Neural cell (in vitro differentiated cells): ENCODE measurements around a stretch of chr15.

DNA sequence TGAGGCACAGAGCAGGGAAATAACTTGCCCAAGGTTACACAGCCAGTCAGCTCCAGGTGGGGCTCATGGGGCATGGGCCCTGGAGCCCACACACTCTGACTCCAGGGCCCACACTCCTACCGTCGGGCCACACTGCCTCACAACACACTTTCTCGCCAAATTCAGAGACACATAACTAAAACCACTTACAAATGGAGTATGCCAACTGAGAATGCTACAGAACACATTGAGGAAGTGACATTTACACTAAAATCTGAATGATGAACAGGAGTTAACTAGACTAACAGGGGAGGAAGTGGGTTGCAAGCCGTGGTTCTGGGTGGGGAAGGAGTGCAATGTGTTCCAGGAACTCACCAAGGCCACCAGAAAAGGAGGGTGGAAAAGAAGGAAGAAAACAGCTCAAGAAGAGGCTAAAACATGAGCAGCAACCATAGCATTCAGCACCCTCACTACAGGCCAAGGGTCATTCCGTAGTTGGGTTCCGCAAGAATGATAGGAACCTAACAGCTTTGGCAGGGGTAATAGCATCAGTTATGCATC lies 52.9 kb downstream of the LIPC start:
- RAMPAGE, long total RNA: no peak

- RAMPAGE, long total RNA: no peak
Observed at GRCh38 chr15:58522658-58523356, 91.0 kb downstream of the LIPC start.

DNA sequence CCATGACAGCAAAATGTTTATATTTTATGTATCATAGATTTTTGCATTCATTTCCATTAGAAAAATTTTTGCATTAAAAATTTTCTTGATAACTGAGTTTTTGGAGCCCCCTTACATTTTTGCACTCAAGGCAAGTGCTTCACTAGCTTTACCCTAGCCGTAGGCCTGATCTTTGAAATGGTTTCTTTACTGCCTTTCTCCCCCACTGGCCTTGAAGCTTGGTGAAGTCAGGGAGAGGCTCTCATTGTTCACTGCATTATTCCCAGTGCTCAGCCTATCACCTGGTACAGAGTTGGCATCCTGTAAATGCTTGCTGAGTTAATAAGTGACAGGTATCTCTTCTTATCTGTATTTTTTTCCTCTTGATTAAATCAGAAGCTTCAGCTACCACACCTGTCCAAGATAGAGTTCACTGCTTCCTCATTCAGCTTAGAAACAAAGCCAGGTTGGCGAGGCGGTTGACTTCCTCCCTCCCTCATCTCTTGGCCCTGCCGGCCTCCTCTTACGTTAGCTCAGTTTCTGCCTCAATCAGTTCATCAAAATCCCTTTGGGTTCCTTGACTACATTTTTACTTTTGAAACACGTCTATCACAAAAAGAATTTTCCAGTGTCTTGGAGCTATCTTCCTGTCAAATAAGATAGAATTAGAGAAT lies 142.8 kb downstream of the LIPC start:
- RAMPAGE, long total RNA: no peak

DNA sequence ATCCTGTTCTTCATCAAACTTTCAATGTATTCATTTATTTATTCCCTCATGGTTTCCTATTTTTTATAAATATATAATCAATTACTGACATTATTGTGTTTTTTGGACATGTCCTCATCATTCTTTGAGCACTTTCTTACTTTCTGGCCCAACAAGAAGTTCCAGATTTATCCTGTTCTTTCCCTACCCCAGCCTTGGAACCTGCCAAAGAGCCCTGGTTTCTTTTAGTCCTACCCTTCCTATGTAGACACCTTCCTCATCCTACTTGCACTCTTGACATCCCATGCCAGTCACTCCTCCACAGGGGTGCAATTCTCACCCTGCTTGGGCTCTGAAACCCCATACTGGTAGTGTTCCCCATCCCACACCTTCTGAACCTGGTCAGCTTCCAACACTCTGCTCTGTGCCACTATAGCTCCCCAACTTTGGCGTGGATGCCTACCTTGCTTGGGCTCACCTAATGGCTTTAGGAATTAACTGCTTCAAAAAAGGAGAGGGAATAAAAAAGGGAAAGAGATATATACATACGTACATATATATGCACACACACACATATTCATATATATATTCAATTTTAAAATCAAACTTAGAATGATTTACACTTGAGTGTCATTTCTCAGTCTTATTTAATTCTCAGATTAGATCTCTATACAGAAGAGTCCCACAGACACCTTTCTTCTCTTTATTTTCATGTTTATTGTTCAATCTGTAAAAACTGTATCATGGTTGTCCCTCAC lies 147.3 kb downstream of the ADAM10 start:
- RAMPAGE, long total RNA: no peak

DNA sequence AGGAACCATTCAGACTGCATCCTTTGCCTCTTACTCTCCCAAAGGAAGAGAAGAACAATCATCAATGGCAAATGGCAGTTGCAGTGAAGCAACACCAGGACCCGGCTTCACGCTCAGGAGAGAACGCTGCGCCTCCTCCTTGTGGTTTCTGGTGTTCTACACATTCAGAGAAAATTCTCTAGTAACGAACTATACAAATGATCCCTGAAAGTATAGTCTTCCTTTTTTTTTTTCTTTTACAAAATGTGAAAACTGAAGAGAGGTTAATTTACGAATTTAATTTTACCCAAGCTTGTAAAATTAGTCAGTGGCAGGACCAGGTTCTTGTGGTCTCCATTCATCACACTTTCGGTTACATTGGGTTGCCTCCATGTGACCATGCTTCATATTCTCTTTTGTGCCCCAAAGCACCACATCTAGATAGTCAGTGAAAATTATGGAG lies 10.6 kb upstream of the MINDY2 start:
- RAMPAGE, long total RNA: no peak

DNA sequence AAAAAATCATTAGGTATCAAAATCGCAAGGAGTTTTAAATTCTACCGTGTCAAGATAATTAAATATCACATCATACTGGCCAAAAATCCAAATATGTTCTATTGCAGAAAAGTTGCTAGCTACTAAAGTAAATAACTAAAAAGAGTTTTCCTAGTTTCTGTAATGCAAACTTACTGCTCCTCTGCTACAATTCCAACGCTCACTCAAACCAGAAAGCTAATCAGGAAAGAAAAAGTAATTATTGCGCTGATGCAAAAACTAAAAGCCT lies 918 bp downstream of the SLTM start:
- RAMPAGE, long total RNA: no peak

DNA sequence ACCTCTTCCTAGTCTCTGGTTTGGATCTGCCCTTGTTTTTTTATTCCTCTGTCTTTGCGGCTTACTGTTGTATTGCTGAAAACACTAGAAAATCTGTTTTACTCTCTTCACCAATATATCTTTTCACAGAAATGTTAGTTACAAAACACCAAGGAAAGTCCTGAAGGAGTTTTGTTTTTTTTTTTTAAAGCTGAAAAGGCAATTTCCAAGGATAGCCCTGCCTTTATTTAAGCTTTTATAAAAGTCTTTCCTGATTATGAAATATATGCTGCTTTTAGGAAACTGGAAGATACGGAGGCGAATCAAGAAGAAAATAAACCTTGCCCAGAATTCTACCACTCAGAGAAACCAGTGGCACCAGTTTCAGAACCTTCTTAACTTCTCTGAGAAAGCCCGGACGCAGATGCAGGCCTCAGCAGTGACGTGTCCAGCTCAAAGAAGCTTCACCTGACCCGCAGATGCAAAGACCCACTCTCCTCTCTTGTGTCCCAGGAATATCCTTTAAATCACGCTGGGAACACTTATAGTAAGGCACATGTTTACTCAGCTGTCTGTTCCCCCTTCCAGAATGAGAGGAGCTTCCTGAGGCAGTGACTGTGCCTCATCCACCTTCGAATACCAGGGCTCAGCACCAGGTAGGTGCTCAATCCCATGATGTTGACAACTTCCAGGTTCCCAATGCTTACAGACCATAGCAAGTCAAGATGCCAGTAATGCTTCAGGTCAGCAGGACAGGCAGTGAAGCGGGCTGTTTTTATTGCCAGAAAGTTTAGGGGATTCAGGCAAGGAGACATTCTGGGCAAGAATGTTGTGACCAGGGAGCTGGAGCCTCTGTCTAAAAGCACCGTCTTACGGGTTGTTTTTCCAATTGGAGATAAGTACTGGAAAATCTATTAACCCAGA lies 40.0 kb upstream of the LDHAL6B start:
- RAMPAGE, long total RNA: no peak

DNA sequence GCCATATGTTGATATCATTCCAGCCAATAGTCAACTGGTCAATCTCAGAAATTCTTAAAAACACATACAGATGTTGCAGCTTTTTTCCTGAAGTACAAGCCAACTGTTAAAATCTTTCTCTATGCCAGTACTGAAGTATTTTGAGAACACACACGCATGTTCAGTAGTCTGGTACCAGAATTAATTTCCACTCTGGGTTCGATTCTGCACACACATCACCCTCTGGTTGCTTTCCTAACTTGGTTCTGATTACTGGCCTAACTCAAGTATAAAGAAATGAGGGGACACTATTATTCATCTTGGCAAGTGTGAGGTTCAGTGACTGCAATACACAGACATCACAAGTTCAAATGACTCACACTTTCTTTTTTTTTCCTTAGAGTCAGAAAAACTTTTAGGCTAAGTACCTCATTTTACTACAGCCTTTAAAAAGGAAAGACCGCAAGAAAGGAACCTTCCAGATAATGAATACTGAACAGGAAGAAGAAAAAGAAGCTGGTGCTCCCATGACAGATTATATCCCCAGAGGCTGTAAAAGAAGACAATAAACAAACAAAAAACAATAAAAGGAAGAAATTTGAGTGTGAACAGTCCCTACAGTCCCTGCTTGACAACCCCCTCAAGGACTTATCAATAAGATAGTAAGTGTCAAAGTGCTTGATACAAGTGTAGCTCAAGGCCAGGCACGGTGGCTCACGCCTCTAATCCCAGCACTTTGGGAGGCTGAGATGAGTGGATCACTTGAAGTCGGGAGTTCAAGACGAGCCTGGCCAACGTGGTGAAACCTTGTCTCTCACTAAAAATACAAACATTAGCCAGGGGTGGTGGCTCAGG lies 37.2 kb upstream of the LDHAL6B start:
- RAMPAGE, long total RNA: no peak

- RAMPAGE, long total RNA: no peak
Observed at GRCh38 chr15:59260117-59260601, 53.5 kb downstream of the LDHAL6B start.

DNA sequence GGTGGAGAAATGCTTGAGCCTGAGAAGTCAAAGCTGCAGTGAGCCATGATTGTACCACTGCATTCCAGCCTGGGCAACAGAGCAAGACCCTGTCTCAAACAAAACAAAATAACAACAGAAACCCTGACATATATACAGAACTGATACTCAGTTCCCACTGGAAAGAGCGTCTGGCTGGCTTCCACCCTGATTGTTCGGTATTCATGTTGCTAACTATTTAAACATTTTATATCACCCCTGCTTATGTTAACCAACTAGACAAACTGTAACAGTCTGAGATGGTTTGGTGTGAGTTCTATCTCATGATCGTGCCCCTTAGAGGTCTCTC lies 78.8 kb downstream of the MYO1E start:
- RAMPAGE, long total RNA: no peak

DNA sequence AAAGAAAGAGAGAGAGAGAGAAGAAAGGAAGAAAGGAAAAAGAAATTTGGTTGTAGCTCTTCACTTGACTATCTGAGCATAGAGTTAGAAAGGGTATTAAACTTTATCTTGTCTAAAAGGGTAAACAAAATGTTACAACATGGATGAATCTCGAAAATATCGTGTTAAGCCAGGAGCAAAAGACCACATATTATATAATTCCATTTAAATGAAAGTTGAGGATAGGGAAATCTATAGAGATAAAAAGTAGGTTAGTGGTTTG lies 1.4 kb upstream of the MYO1E start:
- RAMPAGE, long total RNA: no peak

DNA sequence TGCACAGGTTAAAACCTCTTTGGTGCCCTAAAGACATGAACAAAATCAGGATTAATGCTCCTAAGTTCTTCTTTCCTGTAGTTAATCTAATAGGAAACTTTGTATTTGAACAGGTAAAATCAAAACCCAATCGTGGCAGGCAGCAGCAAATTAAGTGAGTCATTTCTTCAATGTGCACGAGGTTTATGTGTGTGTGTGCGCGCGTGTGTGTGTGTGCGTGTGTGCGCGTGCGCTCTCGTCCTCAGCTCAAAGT lies 851 bp downstream of the FAM81A start:
- RAMPAGE, long total RNA: no peak

GRCh38 chr15:59570209-59570877 lies 41.2 kb upstream of the GCNT3 start:
- RAMPAGE, long total RNA: no peak

DNA sequence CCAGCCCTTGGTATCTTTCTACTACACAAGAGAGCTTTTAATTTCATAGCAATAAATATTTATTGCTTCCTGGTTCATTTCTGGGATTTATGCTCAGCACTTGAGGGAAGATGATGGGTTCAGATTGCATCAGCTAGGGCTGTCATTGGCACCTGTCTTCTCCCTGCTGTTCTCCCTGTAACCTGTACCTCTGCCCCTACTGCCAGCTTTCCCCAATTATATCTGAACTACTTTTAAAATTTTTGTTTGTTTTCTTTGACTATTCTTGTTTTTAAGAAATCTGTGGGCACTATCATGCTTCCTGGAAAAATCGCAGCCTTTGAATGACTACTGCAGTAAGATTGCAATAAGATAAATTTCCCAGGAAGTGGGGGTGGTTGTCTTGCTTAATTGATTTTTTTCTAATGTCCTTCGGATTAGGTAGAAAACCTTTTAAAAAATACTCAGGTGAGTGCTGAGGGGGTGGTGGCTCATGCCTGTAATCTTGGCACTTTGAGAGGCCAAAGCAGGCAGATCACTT lies 24.2 kb upstream of the GCNT3 start:
- RAMPAGE, long total RNA: no peak

DNA sequence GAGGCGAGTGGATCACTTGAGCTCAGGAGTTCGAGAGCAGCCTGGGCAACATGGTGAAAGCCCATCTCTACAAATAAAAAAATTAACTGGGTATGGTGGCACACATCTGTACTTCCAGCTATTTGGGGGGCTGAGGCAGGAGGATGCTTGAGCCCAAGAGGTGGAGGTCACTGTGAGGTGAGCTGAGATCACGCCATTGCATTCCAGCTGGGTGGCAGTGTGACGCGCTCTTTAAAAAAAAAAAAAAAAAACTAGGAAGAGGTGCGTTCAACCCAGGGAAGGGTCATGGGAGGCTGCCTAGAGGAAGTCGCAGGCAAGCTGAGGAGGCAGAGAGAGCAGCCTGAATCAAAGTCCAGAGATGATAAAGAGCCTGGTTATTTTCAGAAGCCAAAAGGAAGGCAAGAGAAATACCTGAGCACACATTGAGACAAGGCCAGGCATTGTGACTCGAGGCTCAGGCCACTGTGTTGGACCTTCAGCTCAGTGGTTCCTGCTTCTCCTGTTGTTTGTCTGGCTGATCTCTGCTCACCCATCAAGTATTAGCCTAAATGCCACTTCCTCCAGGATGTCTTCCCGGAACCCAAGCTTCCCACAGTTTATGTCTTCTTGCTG lies 16.2 kb upstream of the GCNT3 start:
- RAMPAGE, long total RNA: no peak

DNA sequence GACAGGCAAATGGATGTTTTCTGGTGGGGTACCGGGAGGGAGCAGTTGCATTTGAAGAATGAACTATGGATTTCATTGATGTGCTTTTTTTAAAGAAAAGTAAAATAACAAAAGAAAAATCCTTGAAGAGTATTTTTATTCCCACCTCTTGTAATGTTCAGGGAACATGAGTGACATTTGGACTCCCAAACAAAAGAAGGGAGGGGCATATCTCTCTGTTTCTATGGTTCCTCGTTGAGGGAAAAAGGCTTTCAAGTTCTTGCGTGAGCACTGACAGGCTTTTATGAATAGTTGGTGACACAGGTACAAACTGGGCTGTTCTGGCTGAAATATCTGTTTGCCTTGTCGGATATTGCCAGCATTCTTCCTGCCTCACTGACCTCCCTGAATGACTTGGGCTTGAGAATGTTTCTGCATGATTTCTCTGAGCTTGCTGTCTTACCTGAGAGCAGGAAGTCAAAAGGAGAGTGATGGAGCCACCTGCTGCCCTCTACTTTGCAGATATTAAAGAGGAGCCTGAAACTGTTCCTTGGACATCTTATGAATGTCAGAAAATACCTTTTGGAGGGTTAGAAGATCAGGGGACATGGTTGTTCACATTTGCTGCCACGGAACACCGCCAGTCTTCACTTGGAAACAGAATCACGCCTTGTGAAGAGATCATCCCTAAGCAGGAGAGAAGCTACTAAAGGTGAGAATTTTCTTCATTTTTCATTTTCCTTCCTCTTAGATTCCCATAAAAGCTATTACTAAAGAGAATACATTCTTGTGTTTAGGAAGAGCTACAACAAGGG lies 4.8 kb downstream of the GCNT3 start:
- RAMPAGE, long total RNA: no peak

- RAMPAGE, long total RNA: no peak
Observed at GRCh38 chr15:60189005-60189334, 184.9 kb downstream of the FOXB1 start.

DNA sequence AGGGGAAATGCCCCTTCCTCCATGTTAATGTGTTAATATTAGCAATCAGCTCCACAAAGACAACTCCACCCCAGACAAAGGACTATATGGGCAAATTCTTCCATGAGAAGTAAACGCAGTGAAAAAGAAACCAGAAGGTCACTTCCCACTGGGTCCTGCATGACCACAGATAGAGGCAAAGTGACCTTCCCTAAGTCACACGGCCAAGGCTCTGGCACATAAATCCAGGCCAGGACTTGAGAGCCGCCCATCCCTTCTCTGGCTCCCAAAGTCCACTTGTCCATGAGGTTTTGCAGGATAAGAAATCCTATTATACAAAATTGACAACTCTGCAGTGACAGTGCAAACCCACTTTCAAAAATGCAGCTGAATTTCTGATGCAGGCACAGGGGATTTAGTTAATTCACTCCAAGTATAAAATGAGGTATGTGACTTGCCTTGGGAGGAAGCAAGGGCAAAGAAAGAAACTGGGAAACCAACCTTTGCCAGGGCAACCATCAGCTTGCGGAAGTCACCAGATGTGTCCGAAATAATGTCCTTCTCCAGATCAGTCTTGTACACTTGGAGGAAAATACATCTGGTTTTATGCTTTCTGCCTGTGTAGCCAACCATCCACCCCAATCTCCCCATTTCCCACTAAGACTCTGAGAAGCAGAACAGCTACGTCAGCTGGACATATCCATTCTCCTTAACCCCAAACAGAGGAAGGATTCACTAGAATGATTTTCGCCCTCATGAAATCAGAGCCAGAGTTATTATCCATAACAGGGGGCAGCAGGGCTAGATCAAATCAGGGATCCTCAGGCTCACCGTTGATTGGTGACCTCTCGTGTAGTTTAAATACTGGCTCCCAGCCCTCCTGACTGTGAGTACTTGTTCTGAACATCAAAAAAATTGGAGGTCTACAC lies 42.1 kb downstream of the ANXA2 start:
- RAMPAGE, long total RNA: no peak

GRCh38 chr15:60368629-60369805 lies 28.8 kb downstream of the ANXA2 start:
- RAMPAGE, long total RNA: no peak

DNA sequence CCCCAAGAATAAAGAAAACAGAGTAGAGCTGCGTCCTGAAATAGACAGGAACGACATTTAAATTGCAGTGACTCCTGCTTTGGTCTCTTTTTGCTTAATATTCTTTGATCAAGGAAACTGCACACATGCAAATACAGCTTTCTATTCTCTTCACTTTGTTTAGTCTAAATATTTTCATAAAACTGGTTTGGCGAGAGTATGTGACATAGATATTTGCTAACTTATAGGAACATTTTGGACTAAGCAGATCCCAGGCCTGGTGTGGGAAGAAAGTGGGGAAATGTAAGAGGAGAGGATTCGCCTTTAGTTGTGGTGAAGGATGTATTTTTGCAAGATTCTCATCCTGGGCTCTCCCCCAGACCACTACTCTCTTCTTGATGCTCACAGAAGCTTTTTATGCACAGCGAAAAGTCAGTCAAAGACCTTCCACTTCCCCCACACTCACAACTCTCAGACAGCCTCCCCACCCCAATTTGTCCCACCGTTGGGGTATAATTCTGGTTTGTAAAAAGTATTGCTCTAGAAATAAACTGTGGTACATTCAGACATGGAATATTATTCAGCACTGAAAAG lies 10.8 kb downstream of the ANXA2 start:
- RAMPAGE, long total RNA: no peak